H9 (cell line): ENCODE measurements around the genes RFWD3 and WWOX.

GRCh38 chr16:74396344-74396923 is 20.3 kb downstream of the NPIPB15 start:
- PRO-cap: no peak

DNA sequence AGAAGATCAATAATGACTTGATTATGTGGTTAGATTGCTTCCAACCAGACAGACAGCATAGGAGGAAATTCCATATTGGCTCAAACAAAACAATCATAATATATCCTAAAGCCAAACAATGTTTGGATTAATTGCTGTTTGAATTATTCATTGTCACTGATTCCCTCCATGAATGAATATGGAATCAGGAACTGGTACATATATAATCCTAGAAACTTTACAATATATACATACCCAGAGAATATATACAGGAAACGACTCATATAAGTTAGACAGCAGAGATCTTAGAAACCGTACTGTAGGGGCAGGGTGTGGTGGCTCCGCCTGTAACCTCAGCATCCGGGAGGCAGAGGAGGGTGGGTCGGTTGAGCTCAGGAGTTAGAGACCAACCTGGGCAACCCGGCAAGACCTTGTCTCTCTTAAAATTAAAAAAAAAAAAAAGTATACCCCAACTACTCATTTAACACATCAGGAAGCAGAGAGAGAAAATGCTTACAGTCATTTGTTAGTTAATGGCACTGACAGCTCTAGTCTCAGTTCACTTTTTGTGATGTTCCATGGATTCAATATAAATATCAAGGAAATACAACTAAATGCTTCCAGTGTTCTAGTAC is 5.8 kb downstream of the GLG1 start:
- PRO-cap: no peak

DNA sequence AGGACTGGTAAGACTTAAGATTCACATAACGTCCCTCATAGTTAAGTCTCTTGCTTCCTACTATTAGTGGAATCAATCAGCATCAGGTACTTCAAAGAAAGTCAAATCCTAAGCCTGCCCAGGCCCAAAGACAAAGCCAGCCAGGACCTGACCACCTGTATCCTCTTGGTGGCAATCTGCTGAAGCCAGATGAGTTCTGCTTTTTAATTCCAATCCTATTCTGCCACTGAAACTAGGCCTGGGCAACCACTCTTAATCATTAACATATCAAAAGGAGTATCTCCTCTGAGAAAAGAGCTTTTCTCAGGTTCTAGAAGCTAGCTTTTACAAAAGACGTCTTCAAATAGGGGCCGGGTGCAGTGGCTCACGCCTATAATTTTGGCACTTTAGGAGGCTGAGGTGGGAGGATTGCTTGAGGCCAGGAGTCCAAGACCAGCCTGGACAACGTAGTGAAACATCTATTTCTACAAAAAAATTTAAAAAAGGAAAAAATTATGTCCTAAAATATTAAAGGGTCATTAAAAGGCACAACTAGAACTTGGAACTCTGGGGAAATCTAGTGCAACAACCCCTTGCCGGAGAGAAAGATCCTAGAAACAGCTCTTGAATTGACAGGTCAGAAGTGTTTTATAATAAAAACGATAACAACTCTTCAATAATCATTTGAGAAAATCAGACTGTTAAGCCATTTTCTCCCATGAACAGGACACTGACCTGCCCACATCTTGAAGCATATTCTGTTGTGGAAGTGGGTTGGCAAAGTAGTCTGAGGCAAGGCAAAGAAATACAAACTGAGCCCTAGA is 15.3 kb upstream of the GLG1 start:
- PRO-cap: no peak

DNA sequence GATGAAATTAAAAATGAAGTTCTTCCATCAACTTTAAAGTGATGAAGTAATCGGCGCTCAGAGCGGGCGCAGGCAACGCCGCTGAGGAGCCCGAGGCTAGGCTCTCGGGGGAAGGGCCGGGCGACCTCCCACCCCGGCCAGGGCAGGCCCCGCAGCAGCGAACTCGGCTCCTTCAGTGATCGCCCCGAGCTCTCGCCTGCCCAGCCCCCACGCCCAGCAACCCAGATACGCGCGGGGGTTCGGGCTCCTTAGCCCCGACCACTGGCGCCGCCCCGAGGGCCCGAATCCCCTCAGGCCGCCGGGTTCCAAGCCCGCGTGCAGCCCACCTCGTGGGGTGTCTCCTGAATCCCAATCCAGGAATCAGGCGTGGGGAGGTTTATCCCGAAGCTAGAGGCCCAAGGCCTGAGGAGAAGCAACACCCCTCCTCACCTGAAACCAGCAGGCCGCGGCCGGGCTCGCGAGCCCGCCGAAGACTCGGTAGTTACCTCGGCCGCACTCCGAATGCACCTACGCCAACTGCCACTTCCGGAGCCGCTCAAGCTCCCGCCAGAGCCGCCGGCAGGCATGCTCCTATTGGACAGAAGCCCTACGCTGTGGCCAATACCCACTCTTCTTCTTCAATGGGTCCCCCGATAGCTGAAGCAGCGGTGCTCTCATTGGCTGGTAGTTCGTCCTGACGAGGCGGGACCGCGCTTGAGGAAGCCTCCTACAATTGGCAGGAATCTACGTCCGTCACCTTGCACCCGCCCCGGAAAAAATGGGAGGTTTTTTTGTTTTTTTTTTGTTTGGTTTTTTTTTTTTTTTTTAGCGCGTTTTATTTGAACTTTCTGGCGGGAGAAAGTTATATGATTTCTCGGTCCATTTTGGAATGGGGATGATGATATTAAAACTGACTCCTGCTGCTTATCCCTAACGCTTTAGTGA is at the start of gene RFWD3:
Gene RFWD3 (minus strand): TSS at position 521 of the 924 bp plus-strand sequence.
- PRO-cap: bidirectional peak, plus-strand start at position 224 of the sequence, minus-strand start at position 174 of the sequence; bidirectional peak, plus-strand start at position 848 of the sequence, minus-strand start at position 520 of the sequence

DNA sequence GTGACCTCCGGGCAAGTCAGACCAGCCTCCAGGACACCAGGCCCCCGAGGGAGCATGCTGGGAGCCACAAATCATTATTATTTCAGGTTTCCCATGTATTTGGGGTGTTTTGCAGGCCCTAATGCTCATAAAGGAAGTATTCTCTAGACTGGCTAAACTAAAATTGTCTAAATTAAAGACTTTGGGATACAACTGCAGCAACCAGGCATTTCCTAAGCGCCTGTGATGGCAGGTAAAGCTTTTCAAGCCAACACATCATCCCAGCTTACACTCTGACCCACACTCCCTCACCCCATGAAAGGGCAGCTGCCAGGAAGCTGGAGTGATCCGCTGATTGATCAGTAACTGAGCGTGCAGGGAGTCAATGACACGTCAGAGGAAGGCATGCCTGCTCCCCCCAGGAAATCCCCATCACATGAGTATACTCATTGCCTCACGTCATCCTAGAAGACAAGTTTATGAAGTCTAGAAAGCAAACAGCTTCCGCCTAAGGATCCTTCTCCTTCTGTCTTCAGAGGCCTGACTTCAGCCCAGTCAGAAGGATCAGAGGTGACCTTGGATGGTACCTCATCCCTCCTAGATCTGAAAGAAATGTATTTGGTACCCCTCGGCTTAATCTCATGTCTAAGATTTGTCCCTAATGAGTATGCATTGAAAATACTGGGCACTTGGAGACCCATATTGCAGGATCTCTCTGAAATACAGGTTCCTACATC is 14.3 kb downstream of the FA2H start:
- PRO-cap: no peak

- PRO-cap: no peak
Observed at GRCh38 chr16:74773445-74774033, 1.1 kb downstream of the FA2H start.

DNA sequence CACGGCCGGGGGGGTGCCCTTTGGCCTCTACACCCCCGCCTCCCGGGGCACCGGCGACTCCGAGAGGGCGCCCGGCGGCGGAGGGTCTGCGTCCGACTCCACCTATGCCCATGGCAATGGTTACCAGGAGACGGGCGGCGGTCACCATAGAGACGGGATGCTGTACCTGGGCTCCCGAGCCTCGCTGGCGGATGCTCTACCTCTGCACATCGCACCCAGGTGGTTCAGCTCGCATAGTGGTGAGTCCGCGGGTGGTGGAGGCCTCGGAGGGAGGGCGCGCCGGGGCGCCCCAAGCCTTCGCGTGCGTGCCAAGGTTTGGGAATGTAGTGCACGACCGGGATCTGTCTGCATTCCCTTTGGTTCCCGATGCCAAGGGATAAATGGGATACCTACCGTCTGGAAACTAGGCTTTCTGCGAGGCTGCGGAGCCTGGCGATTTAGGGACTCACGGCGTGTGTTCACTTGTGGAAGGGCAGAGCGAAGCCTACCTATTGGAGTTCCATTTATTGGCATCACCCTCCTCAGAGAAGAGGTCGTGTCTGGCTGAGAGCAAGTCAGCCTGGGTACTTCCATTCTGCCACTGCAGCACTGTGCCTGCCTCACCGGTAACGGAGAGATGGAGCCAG is 1.1 kb downstream of the ZNRF1 start:
- PRO-cap: no peak

- PRO-cap: no peak
Observed at GRCh38 chr16:75002475-75003062, 3.7 kb downstream of the ZNRF1 start.

GRCh38 chr16:75096378-75097314 is 19.9 kb downstream of the LDHD start:
- PRO-cap: no peak

DNA sequence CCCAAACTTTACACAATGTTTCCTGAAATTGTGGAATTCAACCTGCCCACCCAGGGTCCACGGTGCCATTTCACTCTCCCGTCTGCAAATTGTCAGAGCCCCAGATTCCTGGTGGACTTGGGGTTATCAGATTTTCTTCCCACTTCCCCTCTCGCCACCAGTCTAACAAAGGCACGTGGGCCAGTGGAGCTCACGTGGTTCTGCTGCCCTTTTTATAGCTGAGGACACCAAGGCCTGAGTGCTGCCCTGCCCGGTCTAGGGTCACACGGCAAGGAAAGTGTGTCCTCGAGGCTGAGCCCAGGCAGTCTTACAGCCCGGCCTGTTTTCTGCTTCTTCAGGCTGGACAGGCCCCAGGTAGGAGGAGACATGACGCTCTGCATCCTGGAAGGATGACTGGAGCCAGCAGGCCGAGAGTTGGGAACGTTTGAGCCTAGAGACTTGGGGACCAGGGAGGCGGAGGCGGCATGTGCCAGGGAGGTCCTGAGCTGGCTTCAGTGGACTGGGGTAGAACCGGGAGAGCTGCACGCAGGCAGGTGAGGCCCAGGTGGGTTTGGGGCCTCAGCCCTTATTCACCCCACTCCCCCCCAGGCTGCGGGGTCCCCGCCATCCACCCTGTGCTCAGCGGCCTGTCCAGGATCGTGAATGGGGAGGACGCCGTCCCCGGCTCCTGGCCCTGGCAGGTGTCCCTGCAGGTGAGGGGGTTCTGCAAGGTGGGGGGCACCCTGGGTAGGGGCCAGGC is 3.6 kb downstream of the CTRB1 start:
- PRO-cap: no peak

DNA sequence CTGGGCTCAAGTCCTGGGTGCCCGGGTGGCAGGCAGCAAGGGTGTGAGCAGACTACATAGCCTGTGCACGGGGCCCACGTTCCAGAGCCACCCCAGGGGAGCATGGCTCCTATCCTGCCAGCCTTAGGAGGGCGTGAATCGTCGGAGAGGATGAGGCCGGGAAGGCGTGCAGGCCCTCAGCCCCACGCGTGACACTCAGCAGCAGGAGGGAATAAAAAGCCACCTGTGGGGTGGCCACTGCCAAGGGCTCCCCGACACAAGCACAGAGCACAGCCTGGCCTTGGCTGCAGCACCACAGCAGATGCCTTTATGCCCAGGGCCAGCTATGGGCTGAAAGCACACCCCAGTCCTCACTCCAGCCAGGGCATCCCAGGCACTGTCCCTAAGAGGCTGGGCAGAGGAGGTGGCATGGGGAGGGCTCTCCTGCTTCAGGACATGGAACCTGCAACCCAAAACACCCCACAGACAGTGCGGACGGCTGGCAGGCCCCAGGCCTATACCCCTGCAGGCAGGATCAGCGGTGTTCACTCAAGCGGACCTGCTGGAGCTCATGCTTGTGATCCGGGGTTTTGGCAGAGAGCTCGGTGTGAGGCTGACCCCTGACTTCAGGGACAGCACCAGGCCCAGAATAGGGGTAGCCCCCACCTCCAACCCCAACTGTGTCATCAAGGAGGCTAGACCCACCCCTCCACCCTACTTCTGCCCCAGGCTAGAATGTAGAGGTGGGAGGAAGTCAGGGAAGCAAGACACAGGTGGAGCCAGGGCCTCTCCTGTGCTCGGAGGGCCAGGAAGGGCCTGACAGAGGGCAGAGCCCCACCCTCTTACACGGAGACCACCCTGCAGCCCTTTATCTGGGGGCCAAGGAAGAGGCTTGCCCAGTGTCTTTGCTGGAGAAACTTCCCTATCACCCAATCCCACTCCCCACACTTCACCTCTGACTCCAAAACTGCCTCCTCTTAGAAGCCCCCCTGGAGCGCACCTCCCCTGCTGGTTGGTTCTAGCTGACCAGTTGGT is 2.5 kb downstream of the BCAR1 start:
- PRO-cap: no peak

GRCh38 chr16:75527677-75528354 is 8.1 kb downstream of the CHST5 start:
- PRO-cap: no peak

- PRO-cap: no peak
Observed at GRCh38 chr16:75542359-75542847, 6.5 kb upstream of the CHST5 start.

DNA sequence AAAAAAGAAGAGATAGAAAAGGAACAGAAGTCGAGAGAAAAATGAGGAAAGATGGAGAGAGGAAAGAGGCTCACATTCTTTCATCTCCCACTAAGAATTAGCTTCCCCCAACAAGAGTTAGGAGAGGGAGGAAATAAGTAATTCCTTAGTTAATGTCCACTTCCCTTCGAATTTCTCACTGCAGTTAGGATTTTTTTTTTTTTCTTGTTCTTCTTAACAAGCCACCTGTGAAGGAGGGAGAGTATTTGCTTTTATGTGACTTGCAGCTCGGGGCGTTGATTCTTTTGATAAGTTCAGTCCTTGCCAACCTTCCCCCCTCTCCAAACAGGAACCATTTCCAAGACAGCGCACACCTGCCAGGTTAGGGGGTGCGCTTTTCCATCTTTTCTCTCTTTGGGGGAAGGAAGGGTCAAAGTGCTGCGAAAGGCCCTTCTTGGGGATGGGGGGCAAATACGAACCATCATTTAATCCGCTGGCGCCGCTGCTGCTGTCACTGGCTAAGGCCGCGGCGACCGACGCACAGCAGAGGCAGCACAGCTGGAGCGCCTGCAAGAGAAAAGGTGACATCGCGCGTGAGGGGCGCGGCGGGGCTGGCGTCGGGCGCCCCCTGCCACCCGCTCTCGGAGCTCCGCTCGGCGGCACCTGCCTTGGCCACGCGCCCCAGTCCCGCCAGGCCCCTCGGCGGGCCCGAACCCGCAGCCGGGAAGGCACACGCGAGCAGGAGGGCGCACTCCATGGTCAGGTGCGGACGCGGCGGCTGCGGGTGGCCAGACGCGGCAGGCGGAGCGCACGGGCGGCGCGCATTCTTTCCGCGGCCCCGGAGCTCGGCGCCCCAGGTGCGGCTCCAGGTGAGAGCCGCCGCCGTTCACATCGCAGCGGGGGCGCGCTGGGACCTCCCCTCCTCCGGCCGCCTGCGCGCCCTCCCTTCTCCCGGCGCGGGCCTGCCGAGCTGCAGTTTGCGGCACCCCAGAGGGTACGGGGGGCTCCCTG is 579 bp downstream of the ADAMTS18 start:
- PRO-cap: no peak

DNA sequence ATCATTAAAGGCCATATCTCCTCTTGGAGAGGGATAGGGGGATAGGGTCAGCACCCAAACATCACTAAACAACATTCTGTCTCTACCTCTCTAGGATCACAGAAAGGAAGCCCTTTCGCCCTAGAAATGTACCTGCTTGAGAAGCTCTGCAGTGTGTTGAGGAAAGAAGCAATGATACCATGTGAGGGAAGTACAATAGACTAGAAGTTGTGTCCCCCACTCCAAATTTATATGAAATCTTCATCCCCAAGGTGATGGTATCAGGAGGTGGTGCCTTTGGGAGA is 13.2 kb upstream of the VAT1L start:
- PRO-cap: no peak

DNA sequence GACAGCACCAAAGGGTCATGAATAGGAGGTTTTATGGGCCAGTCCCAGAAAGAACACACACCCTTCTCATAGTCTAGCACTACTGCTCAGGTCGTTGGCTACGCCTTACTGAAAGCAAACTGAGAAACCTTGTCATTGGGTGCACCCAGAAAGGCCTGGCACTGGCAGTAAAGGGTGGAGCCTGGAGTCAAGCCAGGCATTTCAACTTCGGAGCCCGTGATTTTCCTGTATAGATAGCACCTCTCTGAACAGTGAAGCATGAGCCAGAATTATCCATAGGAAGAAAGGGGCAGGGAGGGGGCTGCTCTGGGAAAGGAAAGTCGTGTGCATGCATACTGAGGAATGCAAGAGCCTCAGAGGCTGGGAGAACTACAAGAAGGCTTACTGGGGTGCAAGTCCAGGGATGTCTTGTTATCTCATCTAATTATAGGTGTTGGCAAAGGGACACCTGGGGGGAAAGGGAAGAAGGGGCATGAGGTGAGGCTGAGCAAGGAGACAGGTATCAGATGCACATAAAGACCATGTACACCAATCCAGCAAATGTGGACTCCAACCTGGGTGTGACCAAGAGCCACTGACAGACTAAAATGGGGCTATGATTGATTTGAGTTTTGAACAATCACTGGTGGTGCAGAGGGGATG is 75.1 kb downstream of the VAT1L start:
- PRO-cap: no peak

DNA sequence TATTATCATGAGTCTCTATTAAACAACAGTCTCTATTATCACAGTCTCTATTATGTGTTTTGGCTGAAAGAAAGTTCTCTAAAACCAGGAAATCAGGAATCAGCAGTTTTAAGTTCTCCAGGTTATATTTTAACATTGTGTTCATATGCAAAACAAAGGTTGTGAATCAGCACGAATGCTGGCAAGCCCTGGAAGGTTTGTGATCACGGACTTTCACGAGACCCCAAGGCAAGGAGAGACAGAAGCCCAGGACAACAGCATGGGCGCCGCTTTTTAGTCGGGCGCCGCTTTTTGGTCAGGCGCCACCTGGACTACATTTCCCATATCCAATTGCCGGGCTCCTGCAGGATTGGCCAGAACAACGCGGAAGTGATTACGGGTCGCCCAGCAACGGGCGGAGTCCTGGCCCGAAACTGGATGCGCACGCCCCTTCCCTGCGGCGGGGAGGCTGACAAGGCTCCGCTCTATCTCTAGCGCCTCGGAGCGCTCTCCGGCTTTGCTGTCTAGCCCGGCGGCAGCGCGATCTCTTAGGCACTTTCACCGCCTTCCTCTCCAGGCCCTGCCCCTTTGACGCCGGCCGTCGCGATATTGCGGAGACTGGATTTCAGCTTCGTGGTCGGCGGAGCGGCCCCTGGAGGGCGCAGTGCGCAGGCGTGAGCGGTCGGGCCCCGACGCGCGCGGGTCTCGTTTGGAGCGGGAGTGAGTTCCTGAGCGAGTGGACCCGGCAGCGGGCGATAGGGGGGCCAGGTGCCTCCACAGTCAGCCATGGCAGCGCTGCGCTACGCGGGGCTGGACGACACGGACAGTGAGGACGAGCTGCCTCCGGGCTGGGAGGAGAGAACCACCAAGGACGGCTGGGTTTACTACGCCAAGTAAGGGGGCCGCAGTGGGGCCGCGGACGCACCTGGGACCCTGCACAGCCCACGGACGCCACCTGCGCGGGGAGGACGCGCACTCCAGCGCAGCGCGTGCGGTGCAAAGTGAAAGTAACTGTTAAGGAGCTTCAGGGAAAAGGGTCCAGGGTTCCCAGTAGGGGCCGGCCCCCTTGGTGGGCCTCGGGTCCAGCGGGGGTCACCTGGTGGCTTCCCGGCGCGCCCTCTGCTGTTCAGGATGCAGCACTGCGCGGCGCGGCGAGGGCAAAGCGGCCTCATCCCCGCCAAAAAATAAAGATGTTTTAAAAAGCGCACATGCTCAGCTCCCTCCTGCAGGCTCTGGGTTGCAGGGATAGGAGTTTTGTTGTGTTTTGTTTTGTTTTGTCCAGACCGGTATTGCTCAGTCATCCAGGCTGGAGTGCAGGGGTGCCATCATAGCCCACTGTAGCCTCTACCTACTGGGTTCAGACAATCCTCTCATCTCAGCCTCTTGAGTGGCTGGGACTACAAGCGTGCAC is at the start of gene WWOX:
Gene WWOX (plus strand): TSS at position 641 of the 1,390 bp plus-strand sequence.
- PRO-cap: bidirectional peak, plus-strand start at position 702 of the sequence, minus-strand start at position 501 of the sequence

DNA sequence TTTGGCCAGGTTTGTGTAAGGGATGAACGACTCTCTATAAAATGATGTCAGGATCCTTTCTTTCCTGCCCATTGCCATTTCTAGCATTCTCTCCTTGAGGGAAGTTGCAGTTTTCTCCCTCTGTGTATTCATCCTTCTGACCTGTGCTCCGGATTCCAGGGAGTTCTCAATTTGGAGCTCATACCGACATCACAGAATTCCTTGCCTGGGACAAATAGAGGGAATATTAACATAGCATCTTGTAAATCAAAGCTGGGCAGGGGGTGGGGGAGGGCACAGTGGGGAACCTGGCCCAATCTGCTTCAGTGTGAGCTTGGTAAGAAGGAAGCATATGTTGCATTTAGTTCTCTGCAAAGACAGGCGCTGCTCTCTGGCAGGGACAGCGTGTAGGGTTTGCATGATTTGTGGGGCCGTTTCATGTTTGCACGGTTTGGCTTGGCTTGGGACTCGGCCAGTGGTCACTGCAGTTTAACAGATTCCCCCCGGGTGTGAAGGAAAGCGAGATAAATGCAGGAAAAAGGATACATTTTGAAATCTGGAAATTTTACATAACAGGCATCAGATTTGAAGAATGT is 177.9 kb downstream of the WWOX start:
- PRO-cap: no peak

DNA sequence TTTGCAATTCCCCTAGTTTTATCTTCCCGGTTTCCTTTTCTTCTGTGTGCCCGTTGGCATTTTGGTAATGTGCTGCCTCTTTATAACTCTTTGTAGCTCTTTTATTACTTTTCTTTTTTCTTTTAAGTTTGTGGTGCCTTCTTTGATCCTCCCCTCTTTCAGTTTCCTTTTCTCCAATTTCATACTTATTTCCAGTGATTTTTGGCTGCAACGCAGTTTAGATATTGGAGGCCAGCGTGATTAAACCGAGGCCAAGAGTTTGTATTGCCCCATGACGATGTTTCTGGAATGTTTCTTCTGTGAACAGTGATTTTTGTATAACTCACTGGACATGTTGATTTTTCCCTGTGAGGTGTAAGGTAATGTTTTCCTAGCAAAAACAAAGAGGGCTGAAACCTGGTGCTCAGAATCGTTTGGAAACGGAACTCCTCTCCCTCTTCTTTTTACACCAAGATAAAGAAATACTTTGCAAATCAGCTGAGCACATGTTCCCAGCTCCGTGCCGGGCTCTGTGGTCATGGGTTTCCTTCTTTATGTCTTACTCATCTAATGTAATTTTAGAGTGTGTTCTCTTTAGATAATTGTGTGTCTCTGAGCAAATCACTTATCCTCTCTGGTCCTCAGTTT is 344.3 kb downstream of the WWOX start:
- PRO-cap: no peak

GRCh38 chr16:78606086-78607031 is 506.9 kb downstream of the WWOX start:
- PRO-cap: no peak